Measurements from ENCODE around the genes MEF2C and NR2F1.

- RRBS, result 5% methylated on average over 10 of the region's 59 CpGs
These were observed 204.8 kb downstream of the MEF2C start for GRCh38 chr5:88677920-88678932.

GRCh38 chr5:88690651-88691505 lies 192.1 kb downstream of the MEF2C start:
- RRBS, result 3% methylated on average over 7 of the region's 47 CpGs

DNA sequence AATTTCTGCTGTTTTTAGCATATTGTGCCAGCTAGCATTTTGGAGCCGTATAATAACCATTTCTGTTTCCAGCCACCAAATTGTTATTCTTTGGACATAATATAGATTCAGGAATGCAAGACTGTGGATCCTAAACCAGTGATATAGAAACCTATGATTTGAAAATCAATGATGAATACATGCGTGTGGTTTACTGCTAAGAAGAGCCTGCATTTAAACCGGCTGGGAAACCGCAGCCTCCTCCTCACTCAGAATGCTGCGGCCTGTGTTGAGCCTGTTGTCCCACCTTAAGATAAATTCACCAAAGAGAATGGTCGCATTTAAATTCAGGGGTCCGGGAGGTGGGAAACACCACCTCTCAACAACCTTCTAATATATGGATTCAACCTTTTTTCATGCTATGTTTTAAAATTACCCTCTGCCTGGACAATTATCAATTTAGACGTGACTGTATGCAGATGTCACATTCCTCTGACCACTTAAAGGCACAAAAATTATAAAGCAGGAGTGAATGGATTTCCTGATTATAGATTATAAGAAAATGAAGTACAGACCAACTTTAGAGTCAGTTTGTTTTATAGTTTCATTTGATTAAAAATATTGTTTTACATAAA lies 147.9 kb downstream of the MEF2C start:
- RRBS, result no CpG with 5 or more reads among the region's 8 CpGs

GRCh38 chr5:88823628-88824154 lies 59.3 kb downstream of the MEF2C start:
- RRBS, result no CpG with 5 or more reads among the region's 5 CpGs

- RRBS, result no CpG with 5 or more reads among the region's 5 CpGs
These were observed 6.1 kb downstream of the MEF2C start for GRCh38 chr5:88876569-88877520.

- RRBS, result no CpG with 5 or more reads among the region's 58 CpGs
These were observed at the start of gene MEF2C for GRCh38 chr5:88882876-88883942. Gene MEF2C (minus strand): TSS chr5:88883184.

- RRBS, result no CpG with 5 or more reads among the region's 4 CpGs
These were observed 3.8 kb upstream of the MEF2C start for GRCh38 chr5:88886696-88887246.

DNA sequence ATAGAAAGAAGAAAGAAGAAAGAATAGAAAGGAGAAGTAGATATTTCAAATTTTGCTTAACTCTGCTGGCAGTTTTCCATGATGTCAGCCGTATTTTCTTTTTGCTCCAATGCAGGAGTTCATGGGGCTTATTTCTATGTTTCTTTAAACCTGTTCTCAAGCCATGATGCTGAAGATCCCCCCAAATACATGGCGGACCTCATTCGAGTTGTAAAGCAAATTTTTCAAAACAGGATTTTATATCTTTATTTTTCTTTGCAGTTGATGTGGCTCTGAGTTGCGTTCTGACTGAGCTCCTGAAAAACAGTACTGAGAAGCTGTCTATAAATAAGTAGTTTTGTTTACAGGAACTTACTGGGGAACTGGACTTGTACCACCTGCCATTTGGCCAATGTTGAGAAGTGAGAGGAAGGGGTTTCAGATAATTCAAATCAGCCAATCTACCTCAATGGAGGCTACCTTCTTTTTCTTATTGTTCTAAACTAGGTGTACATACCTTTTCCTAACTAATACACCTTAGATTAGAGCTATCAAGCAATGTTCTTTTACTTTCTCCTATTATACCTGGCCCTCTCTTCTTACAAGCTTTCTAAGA lies 418.6 kb upstream of the MEF2C start:
- RRBS, result no CpG with 5 or more reads among the region's 4 CpGs

DNA sequence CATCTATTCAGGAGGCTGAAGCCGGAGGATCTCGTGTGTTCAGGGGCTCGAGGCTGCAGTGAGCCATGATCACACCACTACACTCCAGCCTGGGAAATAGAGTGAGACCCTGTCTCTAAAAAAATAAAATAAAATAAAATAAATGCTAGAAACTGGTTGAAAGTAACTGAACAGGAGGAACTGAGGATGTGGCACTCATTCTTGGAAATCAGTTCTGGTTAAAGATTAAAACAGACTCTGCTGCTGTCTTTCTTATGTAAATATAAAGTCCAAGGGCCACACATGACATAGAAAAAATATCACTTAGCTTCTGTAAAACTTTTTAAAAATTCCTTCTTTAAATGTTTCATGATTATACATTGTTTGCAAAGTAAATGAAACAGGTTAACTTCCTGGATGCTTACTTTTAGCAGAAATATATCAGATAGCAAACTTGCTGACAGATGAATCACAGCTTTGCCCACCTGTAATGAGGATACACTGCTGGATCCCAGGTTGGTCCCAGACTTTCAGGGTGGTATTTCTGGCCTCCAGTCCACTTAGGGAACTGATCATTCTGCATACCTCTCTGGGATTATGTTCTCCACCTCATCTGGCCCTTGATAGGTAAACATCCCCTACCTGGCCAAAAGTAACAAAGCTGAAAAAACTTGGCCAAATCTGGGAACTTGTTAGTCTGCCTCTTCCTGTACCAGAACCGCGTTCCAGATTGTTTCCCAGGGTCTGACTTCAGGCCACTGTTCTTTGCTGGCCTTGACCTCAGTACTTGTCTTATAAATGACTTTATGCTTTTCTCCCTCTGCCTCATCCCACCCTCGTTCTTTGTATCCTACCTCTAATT lies 340.5 kb downstream of the ADGRV1 start:
- RRBS, result no CpG with 5 or more reads among the region's 6 CpGs

DNA sequence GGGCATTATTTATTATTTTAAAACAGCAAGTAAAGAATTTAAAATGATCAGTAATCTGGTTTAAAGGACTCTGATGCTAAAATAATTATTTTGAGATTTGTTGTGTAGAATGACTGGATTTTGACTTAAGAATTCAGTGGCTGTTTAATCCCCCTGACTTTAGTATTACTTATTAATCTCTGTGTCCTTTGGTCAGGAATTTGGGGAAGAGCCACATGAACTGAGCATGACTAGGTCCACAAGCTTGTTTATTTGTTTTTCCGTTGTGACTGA lies 356.6 kb downstream of the ADGRV1 start:
- RRBS, result no CpG with 5 or more reads among the region's 1 CpG

GRCh38 chr5:90934046-90934493 lies 375.5 kb downstream of the ADGRV1 start:
- RRBS, result no CpG with 5 or more reads among the region's 3 CpGs

GRCh38 chr5:90956416-90956957 lies 397.9 kb downstream of the ADGRV1 start:
- RRBS, result no CpG with 5 or more reads among the region's 4 CpGs

DNA sequence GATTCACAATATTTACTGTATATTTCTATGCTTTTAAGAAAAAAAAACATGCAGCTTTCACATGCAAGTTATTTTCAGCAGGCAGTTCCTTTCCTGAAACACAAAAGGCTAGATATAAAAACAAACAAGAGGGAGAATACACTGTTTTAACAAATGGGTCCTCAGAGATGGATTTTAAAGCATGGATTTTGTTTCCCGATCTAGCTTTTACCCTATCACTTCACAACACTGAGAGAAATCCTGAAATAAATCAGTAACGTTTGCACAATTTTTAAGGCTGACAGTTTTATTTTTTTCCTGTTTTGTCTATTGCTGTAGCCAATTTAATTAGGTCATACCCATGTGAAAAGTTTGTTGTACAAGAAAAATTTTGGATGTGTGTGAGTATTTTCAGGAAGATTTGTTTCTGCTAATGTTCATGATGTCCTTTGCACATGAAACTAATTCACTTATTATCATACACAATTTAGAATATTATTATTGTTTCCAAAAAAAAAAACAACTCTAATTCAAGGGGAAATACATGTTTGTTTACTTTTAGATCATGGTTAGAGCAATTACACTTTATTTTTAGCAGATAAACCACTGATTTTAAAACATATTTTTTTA lies 237.9 kb downstream of the ARRDC3 start:
- RRBS, result no CpG with 5 or more reads among the region's 2 CpGs

DNA sequence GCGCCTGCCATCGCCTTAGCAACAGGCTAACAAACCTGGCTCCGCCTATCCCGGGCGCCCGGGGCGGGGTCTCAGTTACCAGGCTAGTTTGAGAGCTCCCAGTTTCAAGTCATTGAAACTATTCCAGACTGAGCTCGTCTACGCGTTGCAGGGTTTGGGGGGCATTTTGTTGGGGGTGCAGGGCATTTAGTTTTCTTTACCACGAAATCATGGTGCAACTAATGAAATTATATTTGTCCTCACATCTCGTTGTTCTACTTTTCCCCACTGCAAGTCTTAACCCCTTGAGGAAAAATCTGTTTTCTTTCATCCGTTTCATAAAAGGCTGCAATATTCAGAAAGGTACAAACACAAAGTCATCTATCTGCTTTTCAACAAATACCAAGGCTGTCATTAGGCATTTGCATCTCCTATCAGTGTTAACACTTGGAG lies 2.1 kb downstream of the ARRDC3 start:
- RRBS, result no CpG with 5 or more reads among the region's 13 CpGs

- RRBS, result no CpG with 5 or more reads among the region's 13 CpGs
These were observed 1.4 kb downstream of the ARRDC3 start for GRCh38 chr5:91381502-91382327.

DNA sequence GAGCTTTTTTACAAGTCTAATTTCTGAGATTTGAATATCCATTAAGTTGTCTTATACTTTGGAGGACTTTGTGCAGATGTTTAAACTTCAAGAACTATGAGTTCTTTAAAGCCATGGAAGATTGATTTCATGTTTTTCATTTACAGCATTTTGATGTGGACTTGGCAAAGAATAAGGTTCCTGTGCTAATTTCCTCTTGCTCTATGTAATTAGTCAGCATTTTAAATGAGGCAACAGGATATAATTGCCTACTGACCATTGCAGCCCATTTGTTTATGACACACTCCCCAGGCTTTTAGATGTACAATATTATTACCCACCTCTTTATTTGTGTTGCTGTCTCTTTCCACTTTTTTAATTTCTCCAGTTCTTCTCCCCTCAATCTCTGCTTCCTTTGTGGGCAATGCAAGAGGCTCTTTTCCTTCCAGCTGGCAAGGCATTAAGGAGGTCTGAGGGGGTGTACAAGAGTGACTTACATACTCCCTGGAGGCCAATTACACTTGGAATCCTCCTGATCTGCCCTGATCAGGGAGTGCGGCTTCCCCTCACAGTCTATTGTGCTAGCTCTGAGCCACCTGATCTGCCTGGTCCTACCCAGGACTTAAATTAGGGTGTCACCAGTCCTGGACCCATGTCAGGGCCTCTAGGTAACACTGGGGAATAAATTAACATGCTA lies 420.8 kb upstream of the NR2F1 start:
- RRBS, result no CpG with 5 or more reads among the region's 1 CpG

DNA sequence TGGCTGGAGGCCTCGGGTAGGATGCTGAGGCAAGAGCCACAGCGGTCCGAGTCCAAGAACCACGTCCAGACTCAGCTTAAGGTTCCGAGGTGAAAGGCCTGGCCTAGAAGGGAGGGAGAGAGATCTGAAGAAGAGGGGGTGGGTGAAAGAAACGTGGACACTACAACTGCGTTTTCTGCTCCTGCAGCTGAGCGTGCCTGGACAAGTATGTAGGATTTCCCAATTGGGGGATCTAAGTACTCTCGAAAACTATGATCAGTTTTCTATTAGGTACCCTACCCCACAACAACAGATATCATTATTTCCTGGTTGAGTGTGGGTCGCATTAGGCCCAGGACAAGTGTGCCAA lies 4.5 kb upstream of the NR2F1 start:
- RRBS, result no CpG with 5 or more reads among the region's 10 CpGs

DNA sequence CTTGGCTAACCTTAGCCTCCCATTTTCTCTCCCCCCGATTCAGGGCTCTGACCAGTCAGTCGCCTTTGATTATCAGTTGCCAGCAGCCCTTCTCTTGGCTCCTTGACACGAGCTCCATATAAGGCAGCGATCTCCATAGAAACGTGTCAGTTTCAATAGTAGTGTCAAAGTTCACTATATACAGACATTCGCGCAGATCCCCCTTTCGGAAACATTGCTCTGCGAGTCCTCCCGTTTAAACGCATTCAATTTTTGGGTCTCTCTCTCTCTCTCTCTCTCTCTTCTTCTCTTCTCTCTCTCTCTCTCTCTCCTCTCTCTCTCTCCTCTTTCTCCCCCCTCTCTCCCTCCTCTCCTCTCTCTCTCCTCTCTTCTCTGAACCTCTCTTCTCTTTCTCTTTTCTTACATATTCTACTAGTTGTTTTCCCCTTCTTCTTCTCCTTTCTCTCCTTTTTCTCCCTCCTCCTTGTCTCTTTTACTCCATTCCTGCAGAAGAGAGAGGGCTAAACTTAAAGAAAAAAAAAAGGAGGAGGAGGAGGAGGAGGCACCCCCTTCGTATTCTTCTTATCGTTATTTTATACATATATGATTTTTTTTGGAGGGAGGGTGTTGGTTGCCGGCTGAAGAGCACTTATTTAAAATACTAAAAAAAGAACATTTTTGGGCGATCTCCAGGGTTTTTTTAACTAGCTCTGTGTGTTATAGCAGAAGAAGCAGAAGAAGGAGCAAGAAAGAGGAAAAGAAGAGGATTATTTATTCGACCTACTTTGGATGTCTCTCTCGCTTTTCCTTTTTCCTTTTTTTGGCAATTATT lies at the start of gene NR2F1:
NR2F1 (plus strand) TSS at position 208 of the 811 bp plus-strand sequence.
- RRBS, result no CpG with 5 or more reads among the region's 17 CpGs

DNA sequence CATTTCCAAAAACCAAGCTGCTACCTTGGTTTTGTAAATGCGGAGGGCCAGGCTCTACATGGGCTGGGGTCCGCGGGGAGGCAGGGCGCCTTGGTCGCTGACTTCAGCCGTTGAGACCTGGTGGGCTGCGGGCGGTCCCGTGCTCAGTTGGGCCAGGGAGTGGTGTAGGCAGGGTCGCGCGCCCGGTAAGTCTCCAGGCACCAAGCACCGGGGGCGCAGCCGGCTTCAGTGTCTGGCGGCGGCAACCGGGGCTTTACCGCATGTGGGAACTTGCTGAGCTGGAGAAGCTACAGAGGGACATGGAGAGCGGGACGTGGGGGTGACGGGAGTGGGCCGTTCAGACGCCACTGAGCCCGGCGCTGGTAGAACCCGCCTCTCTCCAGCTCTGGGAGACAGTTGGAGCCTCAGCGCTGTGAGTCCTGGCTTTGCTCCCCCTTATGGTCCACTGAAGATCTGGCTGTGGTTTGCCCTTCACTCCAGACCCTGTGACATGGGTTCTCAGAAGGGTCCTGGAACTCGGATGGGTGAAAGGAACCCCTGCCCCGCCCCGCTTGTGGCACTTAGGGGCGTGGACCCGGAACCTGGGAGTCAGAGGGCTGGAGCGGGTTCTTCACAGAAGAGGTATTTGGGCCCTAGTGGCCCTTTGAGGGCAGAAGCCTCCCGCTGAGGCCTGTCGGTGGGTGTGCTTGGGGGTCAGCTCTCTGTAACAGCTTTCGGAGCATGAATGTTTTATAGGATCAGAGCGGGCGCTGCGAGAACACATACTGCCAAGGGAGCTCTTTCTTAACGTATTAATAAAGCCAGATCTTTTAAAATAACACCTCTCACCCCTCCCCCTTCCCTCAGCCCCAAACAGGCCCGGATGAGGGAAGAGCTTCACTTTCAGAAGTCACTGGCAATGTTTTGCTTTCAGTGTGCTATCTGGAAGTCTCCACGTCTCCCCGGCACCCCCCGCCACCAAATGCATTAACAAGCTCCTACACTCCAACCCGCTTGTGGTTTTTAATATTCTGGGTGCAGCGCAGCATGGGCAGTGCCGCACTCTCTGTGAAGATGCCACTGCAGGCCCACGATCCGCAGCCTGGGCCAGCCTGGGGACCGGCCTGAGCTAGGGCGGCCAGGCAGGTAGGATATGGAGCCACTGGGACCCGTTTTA lies 12.1 kb downstream of the NR2F1 start:
- RRBS, result 57% methylated on average over 12 of the region's 54 CpGs

All from pericardium (tissue), 1 donor.